LUHMES (cell line): ENCODE measurements around the genes FOXD4L1 and C1QL2.

DNA sequence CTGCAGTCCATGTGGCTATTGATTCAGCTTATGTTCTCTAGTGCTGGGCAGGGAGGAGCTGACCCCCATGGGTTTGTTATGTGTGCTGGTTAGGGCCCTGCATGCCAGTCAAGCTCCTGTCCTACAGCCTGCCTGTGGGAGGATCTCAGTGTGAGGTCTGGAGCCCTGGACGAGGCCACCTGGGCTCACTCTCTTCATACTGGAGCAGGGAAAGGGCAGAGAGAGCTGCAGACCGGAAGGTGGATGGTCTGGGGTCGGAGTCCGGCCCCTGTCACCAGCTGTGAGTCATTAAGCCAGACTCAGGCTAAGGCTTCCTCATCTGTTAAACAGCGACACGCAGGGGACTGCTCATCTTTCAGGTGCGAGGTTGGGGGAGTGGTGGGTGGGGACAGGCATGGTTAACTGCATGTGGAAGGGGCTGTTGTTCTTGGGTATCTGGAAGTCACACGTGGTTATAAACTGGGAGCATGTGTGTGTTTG is 6.6 kb downstream of the PSD4 start:
- PRO-cap = no peak

- PRO-cap = no peak
Measured at GRCh38 chr2:113185496-113186250, 11.9 kb downstream of the PSD4 start.

- PRO-cap = no peak
Measured at GRCh38 chr2:113216605-113217214, 42.9 kb downstream of the PSD4 start.

- PRO-cap = no peak
Measured at GRCh38 chr2:113249125-113249526, 29.6 kb downstream of the PAX8 start.

DNA sequence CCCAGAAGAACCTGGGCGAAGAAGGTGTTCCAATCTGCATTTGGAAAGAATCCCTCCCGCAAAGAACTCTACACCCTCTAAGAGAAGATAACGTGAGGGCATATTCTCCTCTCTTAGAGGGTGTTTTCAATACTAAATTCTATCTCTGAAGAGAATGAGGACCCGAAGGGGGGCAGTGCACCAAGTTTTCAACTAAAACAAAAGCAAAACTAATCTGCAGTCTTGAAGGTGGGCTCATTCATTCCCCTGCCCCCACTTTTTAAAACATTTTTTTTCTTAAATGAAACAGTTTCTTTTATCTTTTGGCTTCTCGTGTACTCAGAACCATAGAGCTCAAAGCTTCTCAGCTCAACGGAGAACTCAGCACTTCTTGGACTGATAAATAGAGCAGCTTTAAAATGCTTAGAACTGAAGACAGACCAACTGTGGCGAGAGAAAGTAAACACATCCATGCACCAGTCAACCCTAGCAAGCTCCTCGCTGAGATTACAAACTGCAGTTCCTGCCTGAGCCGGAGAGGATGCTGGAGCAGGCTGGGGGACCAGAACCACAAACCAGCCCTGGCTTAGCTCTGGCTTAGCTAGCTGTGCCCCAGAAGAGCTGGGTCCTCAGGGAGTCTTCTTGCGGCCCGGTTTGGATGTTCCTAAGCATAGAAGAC is 5.9 kb downstream of the PAX8 start:
- PRO-cap = no peak

DNA sequence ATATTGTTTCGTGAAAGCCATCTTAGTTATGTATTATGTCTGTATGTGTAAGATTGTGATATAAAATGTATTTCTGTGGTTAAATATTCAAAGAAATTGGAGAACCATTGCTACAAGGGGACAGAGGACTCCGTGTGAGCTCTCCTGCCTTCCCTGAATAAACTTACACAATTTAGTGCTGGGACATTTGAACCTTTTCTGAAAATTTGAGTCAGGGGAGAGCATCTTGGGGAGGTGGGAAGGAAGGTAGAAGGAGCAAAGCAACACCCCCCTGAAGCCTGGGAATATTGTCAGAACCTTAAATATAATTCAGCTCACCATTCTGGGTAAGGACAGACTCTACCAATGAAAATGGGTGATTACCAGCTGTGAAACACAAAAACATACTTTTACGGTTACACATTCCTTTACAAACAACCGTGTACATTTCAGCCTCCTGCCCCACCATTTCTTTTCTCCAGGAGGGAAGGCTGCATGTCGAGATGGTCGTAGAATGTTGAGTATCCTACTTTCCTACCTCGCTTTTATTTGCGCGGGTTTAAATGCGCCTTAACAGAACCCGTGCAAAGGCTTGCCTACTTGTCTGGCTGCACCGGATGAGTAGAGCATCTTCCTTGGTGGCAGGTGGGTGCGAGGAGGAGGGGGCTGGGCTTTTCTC is at the start of gene FOXD4L1:
FOXD4L1 (plus strand) TSS at position 382 of the 658 bp plus-strand sequence.
- PRO-cap = no peak

- PRO-cap = bidirectional peak, plus-strand start at chr2:113890704, minus-strand start at chr2:113890606
Measured at GRCh38 chr2:113890278-113891358, 729 bp downstream of the ACTR3 start.

DNA sequence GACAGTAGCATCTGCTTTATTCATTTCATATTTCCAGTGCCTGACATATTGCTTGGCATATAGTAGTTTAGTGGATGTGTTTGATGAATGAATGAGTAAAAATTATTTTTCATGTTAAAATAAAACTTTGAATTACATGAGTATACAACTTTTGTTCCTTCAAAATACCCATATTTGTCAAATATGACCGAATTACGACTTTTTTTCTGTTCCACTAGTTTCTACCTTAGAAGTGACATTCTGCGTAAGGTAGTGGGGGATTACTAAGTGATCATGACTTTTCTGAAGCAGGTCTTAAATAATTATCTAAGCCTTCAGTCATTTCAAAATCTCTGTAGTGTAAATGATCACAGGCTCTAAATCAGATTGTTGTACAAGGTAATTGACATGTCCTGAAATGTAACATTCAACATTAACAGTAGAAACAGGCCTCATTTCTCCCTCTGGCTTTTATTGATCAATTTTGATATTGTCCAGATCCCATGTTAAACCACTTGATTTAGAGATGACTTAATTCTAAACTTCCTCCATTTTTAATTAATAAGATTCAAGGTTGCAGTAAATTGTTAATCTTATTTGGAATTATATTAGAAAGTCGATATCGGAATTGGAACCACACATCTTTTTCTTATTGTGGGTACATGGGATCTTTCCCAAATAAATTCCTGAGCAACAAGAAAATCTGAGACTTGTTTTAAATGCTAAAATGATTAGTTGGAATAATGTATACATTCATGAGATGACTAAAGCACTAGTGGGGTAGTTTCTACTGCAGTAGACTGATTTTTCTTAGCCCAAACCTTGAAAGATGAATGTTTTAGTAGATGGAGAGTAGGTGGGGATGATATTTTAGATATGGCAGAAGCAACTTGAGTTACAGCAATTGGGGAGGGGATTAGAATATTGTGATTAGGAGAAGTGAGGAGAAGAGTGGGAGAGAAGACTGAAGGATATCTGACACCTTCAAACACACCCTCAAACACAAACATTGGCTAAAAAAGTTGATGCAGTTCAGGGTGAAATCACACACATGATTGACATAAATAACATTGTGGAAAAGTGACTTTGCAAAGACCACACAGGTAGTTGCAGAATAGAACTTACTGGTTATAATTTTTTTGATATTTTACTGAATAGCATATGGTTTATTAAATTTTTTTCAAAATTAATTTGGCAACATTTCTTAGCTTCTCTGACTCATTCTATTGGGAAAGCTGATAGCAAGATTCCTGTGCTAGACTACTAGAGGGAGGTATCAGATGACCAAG is 72.5 kb downstream of the ACTR3 start:
- PRO-cap = no peak

DNA sequence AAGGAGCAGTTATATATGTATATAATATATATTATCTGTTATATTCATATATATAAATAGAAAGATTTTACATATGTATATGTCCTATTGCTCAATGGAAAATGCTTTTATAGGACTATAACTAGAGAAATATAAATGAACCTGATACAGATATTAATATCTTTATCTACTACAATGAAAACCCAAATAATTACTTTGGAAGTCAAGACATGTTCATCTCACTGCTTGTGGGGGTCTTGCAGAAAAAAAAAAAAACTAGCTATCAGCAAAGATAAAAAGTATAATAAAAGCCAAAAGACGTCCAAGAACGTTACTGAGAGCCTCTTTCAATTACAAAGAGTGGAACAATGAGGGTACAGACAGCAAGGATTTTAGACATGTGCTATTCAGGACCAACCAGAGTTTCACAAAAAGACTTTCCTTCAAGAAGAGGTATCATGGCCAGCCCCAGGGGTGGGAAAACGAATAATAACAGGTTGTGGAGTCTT is 609.1 kb upstream of the DDX18 start:
- PRO-cap = no peak

GRCh38 chr2:117525208-117525673 is 289.2 kb upstream of the DDX18 start:
- PRO-cap = no peak

- PRO-cap = no peak
Measured at GRCh38 chr2:117817305-117817821, 2.9 kb downstream of the DDX18 start.

DNA sequence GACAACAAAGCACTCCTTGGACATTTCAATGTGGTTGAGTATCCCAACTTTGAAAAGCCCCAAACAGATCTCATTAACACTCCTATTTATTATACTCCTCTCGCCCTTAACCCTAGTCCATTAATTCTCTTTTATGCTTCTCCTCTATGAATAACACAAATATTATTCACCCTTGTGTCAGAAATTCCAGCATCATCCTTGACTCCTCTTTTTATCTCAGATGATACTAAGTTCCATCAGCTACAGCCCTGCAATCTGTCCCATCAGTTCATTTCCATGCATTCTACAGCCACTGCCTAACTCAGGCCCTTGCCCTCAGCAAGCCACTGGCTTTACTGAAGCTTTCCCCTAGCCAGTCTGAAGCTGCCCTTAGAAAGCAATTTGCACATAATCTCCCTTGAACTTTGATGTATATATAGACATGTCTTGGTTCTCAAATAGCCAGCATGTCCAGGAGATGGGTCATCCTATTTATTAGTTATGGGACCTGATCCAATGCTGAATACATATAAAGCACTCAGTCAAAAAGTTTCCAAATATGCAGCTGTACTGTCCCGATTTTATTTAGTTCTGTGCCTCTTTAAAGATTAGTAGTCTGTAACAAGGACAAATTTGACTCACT is 71.0 kb downstream of the CCDC93 start:
- PRO-cap = no peak

DNA sequence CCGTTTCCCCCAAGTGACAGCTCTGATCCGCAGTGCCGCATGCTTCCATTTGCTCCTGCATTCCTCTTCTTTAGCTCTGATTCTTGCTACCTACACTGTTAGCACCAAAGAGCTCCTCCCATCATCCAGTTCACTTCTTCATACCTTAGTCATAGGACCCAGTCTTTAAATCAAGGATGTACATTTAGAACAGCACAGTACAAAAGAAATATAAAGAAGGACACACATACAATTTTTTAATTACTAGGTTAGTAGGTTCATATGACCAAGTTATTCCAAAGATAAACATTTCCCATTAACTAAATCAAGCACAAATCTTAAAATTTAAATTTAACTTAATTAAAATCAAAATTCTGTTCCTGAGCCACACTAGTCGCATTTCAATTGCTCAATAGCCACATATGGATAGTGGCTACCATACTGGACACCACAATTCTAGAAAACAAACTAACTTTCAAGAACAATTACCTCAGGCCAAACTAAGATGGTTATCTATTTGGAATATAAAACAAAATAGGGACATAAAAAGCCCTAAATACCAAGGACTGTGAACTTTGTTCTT is 32.4 kb downstream of the CCDC93 start:
- PRO-cap = no peak

DNA sequence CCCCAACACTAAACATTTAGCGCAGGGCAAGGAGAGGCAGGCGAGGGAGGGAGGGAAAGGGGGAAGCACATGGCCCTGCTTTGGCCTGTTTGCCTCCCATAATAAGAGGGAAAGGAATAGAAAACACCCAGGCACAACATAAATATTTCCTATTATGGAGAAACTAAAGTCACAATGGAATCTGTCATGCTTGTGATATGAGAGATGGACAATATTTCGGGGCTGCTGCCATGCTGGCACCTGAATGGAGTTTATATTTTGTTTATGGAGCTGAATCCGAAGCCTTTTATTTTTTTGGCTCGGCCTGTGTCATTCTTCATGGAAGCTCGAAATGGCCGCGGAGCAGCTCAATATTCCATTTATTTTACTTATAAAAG is 221.2 kb downstream of the INSIG2 start:
- PRO-cap = no peak

DNA sequence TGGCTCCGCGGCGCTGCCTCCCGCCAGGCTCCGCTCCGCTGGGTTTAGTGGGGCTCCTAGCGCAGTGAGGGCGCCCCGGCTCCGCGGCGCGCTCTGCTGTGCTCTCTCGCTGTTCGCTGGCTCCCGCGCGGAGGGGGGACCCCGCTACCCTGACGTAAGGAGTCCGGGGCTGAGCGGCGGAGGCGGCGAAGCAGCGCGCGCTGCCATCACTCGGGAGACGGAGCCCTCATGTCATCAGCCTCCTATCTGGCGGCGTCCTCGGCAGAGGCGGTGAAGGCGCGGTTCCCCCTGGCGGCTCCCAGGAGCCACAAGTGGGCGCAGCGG is at the start of gene C1QL2:
C1QL2 (minus strand) TSS at position 95 of the 324 bp plus-strand sequence.
- PRO-cap = no peak

DNA sequence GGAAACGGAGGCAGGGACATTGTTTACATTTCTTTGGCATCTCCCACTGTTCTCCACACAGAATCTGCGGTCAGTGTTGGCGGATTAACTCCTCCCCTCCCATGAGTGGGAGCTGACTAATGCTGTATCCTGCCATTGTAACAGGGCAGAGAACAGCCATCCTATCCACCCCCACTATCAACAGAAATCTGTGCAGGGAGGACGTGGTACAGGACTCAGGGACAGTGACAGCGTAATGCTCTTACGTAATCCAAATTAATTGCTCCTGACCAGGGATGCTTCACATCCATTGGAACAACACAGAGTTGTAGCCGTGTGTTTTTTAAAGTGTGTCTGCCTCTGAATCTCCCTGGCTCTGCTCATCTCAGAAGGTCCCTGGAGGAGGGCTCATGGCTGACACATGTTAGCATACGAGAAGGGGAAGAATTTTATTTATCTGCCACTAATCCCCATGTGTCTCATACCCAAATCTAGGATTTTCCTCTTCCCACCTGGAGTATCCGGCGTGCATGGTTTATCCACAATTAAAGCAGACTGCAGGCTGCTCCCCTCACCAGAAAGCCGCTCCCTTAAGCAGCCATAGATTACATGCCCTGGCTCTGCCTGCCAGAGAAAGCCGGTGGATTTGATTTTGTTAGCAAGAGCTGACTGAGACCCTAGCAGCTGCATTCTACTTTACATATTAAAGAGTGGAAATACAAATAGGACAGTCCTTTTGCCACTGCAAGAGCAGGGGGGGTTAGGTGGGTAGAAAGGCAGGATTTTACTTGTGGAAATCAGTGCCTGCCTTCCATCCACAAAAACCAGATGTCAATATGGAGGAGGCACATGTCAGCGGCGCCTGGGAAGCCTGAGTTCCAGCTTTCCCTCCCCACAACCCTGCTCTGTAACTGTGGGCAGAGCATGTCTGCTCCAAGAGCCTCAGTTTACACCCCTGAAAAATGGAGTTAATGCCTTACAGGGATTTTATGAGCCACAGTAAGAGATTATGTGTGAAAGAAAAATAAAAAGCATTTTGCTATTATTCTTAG is 32.6 kb downstream of the STEAP3 start:
- PRO-cap = no peak

GRCh38 chr2:119262937-119263602 is 39.4 kb downstream of the STEAP3 start:
- PRO-cap = no peak

GRCh38 chr2:119263645-119264322 is 40.1 kb downstream of the STEAP3 start:
- PRO-cap = no peak

GRCh38 chr2:119349327-119349839 is 17.3 kb downstream of the C2orf76 start:
- PRO-cap = no peak

DNA sequence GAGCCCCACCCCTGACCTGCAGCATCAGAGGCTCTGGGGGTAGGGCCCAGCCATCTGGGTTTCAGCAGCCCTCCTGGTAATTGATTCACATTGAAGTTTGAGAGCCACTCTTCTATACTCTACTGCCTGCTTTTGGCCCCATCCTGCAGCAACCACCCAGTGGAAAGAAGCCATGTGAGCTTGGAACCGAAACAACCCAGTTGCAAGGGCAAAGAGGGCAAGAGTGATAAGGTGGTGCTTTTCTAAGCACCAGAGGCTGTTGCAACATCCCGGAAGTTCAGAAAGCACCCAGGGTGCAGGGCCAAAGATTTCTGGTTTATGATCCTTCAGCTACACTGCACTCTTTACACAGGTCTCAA is 29.1 kb upstream of the TMEM37 start:
- PRO-cap = no peak